Mesenchymal stem cell of Wharton's jelly (primary cell): Measurements from ENCODE around the genes DIPK2A and AGTR1.

GRCh38 chr3:143824257-143824822 lies 23.9 kb downstream of the SLC9A9 start:
- CAGE, long polyA plus RNA: no peak

GRCh38 chr3:143971592-143972284 lies at the start of gene DIPK2A:
Gene DIPK2A, plus strand, starts transcription at chr3:143971823.
- CAGE, long polyA plus RNA: start-site peak on the plus strand at chr3:143971821-143971852, 185 and 39 reads in 2 replicates

GRCh38 chr3:144502263-144502821 lies 530.7 kb downstream of the DIPK2A start:
- CAGE, long polyA plus RNA: no peak

DNA sequence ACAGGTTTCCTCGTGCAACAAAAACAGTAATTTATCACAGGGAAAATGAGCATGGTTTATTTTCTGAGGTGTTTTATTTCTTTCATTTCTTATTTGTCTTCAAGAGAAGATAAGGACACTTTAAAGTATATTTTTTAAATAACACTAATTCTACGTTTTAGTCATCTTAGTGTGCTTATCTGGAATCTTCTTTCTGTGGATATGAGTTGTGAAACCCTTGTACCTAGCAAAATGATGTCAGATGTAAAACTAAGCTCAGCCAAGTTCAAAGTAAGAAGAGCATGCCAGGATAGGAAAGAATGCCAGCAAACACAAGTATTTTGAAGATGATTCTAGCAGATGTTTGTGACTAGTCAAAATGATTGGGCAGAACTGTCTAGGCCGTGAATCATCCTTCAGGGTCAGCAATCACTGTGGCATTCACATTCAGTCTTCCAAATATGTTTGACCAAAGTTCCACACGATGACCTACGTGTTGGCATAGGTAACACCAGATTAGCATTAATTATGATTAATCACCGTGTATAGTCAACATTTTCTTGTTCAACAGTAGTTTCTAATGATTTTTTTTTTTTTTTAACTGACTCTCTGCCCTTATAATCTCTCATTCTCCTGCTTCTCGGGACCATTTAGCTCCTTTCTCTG lies 5.4 kb upstream of the PLOD2 start:
- CAGE, long polyA plus RNA: no peak

DNA sequence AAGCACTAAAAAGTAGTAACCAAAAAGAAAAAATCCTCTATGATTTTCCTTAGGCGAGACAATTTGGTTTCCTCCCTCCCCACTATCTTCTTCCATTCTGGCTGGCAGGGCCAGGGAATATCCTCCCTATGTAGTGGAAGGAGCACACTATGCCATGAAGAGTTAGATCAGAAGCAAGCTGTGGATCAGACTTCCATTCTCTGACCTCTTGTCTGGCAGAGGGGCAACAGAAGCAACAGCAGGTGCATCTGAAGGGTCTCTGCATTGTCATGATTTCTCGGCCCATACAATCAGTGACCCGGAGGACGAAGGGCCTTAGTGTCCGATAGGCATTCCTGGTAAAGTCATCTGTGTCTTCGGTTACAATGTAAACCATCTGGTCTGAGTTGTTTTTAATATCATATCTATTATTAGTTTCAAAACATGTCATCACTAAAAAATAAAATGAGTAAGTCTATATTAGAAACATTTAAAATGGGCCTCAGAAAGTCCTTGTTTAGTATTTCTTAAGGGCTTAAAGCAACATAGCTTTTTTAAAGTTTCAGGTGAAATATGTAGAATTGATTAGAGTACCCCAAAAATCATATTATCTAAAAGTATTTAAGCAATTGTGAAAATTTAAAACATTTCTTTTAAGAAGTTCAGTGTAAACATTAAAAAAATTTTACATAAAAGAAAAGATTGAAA lies 38.8 kb upstream of the PLOD2 start:
- CAGE, long polyA plus RNA: no peak

GRCh38 chr3:146313782-146314353 lies 63.0 kb upstream of the PLSCR4 start:
- CAGE, long polyA plus RNA: no peak

DNA sequence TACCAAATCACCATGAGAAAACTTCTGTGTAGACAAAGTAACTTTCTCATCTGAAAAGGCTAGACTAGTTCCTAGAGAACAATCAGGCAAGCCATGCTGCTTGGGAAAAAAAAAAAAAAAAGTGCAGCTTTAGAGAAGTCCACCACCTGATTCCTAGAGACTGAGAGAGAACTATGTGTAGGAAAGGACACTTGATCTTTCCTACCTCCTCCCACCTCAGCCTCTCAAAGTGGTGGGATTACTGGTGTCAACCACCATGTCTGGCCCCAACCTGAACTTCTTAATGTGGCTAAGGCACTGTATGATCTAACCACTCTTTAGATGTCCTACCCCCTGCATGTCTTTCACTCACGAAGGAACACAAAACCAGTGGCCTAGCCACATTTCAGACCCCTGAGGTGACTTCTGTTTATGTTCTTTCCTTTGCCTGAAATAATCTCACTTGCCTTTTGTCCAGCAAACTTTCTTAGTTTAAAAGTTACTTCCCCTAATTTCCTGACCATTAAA lies 34.3 kb downstream of the PLSCR1 start:
- CAGE, long polyA plus RNA: no peak

DNA sequence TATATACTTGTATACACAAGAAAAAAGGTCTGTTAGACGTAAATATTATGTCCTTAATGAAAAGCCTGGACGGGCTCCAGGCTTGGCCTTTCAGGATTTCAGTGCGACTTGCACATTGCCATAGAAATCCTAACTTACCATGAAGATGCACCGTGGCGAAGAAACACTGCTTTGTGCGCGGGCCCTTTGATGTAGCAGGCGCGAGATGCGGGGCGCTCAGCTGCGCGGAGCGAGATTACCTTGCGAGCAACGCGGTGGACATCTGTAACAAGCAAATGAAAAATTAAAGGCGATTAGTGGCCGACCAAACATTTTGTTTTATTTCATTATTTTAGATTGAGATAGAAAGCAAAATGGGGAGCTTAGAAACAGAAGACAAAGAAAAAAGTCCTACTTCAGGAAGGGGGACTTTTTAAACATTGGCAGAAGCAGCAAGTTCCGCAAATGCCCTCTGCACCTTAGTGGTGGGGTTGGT lies 17.7 kb downstream of the ZIC4 start:
- CAGE, long polyA plus RNA: no peak

- CAGE, long polyA plus RNA: no peak
These were observed 12.9 kb downstream of the ZIC4 start for GRCh38 chr3:147393129-147394179.

GRCh38 chr3:147398981-147399664 lies 7.2 kb downstream of the ZIC4 start:
- CAGE, long polyA plus RNA: no peak

DNA sequence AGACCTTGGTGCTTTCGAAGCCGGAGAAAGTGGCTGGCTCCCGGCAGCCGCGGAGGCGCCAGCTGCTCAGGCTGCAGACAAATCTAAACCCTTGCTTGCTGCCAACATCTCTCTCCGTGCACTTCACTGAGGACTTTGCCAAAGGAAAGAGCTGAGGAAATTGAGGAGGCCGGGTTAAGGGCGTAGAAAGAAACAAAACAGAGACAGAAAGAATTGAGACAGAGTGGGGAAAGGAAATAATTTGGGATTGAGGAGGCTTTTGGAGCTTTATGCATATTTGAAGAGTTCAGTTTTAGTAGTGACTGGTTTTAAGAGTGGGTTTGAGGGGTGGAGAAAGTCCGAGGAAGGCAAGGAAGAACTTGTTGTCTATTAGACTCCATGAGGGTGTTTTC lies 2.2 kb downstream of the ZIC1 start:
- CAGE, long polyA plus RNA: no peak

GRCh38 chr3:148697329-148698334 lies at the start of gene AGTR1:
Gene AGTR1, plus strand, starts transcription at chr3:148697903.
- CAGE, long polyA plus RNA: no peak

DNA sequence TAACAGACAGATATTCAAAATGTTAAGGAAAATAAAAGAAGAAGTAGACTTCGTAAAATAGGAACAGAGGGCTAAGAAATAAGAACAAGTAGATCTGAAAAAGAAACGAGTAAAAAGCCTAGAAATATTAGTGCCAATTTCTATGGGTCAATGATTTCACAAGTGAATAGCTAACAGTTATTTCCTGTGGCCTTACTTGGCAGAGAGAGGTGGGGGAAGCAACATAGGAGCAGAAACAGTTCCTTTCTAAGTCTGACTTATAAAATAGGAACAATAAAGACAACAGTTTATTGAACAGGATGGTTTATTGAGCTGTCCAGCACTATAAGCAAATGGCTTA lies 37.8 kb downstream of the AGTR1 start:
- CAGE, long polyA plus RNA: no peak

DNA sequence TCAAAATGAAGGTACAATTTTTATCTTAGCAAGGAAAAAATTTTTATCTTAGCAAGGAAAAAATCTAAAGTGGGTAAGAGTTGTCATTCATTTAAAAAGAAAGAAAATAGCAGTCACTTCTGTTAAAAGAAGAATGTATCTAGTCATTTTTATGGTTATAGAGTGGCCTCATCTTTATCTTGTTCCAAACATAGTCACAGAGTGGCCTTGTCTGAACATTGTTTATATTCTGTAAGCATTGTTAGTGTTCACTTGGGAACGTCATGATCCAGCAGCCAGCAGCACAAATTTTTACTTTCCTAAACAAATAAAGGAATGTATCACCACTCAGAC lies 39.8 kb upstream of the GYG1 start:
- CAGE, long polyA plus RNA: no peak

- CAGE, long polyA plus RNA: no peak
These were observed 35.6 kb upstream of the GYG1 start for GRCh38 chr3:148955593-148956277.

GRCh38 chr3:149009556-149010133 lies 18.3 kb downstream of the GYG1 start:
- CAGE, long polyA plus RNA: no peak

DNA sequence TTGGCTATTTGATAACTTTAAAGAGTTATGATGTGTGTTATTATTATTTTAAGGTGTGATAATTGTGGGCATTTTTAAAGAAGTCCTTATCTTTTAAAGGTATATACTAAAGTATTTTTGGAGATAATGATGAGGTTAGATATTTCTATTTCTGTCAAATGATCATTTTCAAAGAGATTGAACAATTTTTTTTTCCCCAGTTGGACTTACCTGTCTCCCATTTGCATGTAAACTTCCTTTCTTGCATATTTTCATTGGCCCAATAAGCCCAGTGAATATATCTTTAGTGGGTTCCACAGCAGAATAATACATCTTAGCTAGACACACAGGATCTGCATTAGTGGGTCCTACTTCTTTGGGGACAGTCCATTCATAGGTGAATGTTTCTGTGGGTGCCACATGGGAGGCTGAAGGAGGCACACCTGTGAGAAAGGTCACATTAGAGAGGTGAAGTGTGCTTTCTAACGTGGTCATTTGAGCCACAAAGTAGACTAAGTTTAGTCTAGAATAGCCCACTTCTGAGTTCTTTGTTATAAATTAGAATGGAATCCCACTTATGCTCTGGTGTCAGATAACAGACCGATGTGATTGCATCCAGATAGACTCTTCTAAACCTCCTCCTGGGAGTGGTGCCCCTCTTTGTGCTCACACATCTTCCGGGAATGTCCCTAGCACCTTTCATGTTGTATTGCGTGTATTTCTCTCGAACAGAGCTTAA lies 23.3 kb downstream of the CP start:
- CAGE, long polyA plus RNA: no peak

- CAGE, long polyA plus RNA: no peak
These were observed 22.1 kb downstream of the CP start for GRCh38 chr3:149199346-149200098.

- CAGE, long polyA plus RNA: no peak
These were observed 55.9 kb upstream of the CP start for GRCh38 chr3:149277552-149277907.

DNA sequence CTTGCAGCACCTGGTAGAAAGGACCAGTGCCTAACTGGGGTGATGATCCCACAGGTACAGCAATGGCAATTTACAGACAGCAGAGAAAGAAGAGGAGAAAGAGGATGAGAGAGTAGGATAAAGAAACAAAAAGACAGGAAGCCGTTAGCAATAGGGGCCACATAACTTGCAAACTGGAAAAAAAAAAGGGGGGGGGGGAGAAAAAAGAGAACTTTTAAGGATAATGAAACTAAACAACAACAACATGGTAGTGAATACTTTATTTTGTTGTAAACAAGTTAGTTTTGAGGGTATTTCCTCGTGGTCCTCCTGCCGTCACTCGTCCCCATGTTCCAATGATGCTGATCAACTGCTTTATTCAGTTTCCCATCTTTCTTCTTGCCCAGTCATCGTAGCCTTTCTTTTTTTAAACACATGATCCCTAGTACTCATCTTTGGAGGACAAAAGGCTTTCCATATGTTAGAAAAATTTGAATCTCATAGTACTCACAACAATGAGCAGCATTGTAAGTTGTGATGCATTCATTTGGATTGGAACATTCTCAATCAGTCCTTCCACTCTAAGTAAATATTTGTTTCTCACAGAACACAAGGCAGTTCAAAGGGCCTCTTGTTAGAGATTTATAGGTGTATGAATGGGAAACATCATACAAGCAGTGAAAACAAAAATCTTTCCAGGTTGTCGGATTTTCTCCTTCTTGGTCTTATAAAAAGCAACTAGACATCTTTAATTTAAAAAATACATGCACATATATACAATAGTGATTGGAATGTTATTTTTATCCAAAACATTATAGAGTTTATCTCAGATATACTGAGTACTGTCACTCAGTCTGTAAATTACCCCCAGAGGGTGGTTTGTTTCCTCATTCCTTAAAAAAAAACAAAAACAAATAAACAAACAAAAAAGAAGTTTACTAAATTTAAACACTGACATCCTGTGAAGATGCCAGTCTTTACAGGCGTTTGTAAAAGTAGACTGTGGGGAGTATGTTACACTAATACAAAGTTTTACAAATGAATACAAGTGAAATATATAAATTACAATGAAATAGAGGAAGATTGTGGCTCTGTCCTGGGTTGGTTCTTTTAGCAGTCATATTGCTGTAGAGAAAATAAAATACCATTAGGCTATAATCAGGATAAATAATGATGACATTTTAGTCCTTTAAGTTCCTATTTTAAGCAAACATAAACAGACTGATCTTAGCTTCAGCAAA lies 8.3 kb downstream of the TM4SF1 start:
- CAGE, long polyA plus RNA: no peak